Measurements from ENCODE around the genes SGPP2 and SERPINE2.

GRCh38 chr2:219569990-219570181, 1.5 kb downstream of the OBSL1 start:
- PRO-cap = no peak

GRCh38 chr2:219595272-219595769, 2.3 kb upstream of the STK11IP start:
- PRO-cap = unidirectional peak, plus-strand start at chr2:219595434

DNA sequence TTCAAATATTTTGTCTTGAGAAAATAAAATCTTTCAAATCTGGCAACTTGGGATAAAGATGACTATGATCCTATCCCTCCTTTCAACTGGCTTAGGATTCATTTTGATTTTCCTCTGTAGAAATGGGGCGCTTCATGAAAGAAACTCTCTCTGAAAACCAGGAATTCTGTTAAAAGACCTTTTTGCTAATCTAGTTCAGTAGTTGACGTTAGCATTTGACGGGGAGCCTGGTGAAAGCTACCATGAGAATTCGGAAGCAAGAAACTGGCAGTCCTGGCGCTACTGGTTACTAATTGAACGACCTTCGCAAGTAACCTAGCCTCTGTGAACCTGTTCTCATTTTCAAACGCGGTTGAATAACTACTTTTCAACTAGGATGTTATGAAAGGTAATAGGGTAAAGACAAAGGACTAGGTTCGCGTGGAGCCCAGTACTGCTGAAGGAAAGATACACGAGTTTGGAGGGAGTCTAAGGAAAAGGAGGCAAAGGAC, 665 bp upstream of the STK11IP start:
- PRO-cap = unidirectional peak, plus-strand start at position 215 of the sequence

- PRO-cap = no peak
Observed at GRCh38 chr2:220076806-220077181, 449.4 kb downstream of the SLC4A3 start.

DNA sequence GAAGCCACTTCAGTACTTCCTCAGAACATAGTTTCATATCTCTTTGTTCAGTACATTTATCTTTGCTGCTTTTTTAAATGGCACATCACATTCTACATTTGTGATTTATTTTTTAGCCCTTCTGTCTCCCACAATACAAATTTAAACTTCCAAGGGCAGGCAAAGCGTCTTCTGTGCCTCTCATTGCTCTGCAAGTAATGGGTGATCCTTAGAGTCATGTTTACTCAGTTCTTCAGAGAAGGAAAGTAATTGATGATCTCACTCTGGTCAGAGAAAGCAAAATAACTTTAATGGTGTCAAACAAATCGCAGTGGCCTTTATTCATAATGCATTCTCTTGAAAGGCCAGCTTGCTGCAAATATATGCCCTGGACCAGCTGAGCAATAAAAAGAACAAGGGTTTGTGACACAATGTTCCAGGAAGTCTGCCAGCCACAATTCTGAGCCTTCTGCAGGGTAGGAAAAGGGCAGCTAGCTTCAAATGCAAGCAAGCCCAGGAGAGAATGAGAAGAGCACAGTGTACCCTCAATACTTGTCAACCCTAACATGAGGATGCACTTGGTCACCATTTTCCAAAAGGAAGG, 355.8 kb downstream of the PAX3 start:
- PRO-cap = no peak

- PRO-cap = no peak
Observed at GRCh38 chr2:222290907-222291900, 7.6 kb downstream of the PAX3 start.

DNA sequence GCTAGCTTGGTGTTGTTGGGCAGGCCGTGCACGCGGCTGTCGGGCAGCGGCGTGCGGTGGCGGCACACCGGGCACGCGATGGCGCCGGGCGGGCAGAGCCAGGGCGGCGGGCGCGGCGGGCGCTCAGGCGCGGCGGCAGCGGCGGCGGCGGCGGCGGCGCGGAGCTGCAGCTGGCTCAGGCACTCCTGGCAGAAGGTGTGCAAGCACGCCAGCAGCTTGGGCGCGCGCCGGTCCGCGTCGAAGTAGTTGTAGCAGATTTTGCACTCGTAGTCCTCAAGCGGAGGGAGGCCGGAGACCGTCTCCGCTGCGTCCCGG, 366 bp downstream of the ENSG00000288658 start:
- PRO-cap = no peak

DNA sequence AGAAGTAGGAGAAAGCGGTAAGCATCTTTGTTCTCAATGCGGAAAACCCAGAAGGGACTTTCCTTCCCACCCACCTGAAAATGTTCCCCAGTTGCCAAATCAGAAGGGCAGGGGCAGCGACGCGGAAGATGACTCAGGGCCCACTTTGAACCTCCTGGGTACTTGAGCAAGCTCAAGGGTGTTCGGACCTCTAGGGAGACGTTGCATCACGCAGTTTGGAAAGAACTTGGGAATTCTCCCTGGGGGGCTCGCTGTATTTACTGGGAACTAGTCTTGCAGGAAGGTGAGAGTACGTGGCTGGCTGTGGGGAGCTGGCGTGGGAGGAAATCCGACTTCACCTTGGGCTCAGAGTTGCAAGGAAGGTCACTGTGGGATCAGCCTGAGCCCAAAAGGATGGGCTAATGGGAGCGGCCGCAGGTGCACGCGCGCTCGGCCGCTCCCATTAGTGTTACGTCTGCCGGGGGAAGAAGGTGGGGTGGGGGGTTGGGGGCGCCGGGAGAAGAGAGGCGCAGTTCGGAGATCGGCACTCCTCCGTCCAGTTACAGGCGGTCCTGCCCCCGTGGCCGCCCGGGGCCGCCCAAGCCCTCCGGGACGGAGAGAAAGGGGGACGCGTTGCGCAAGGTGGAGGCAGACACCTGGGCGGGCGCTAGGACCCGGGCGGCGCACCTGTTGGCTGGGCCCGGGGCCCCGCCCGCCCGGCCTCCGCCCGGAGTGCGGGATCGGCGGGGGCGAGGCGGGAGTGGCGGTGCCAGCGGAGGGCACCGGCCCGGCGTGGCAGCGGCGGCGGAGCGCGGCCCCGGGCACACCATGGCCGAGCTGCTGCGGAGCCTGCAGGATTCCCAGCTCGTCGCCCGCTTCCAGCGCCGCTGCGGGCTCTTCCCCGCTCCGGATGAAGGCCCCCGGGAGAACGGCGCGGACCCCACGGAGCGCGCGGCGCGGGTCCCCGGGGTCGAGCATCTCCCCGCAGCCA, at the start of gene SGPP2:
Gene SGPP2, plus strand, starts transcription at position 748 of the 970 bp plus-strand sequence.
- PRO-cap = unidirectional peak, plus-strand start at position 175 of the sequence; unidirectional peak, plus-strand start at position 270 of the sequence; unidirectional peak, plus-strand start at position 382 of the sequence; bidirectional peak, plus-strand start at position 739 of the sequence, minus-strand start at position 593 of the sequence

DNA sequence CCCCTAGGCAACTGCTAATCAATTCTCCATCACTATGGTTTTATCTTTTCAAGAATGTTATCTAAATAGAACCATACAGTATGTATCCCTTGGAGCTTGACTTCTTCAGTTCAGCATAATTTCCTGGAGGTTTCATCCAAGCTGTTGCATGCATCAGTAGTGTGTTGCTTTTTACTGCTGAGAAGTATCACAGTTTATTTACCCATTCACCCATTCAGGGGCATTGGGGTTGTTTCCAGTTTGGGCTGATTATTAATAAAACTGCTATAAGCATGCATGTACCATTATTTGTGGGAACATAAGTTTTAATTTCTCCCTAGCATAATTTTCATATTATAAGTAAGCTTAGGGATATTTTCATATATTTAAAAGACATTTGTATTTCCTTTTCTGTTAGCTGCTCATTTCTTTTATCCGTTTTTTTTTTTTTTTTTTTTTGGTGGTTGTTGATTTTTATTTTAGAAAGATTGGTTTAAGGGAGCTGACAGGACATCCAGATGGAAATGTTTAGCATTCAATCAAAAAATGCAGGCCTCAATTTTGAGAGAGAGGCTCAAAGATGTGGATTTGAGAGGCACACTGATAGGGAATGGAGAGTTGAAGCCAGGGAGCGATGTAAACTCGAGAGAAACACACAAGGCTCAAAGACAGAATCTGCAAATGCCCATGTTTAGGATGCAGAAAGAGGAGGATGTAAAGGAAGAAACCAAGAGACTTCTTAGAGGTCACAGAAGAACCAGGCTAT, 100.7 kb downstream of the FARSB start:
- PRO-cap = no peak

DNA sequence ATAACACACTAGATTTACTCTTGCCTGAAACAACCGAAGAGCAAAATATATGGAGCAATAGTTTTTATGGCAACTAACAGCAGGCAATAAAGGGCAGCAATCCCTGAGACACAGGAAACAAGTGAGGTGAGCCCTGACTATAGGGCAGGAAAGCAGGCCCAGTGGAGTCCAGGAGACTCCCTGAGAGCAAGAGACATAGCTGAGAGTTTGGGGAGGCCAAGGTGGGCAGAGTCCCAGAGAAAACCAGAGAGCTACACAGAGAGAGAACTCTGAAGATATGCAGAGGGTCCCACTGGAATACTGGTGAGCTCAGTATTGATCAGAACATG, 18.8 kb downstream of the FARSB start:
- PRO-cap = no peak

- PRO-cap = no peak
Observed at GRCh38 chr2:222842659-222843409, 18.0 kb upstream of the ACSL3 start.

DNA sequence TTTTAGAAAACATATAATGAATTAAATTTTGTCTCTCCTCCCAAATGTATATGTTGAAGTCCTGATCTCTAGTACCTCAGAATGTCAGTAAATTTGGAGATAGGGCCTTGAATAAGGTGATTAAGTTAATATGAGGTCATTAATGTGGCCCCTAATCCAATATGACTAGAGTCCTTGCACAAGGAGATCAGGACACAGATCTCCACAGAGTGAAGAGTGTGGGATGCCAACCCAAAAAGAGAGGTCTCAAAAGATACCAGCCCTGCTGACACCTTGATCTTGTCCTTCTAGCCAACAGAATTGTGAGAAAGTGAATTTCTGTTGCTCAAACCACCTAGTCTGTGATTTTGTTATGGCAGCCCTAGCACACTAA, 88.7 kb downstream of the ACSL3 start:
- PRO-cap = no peak

DNA sequence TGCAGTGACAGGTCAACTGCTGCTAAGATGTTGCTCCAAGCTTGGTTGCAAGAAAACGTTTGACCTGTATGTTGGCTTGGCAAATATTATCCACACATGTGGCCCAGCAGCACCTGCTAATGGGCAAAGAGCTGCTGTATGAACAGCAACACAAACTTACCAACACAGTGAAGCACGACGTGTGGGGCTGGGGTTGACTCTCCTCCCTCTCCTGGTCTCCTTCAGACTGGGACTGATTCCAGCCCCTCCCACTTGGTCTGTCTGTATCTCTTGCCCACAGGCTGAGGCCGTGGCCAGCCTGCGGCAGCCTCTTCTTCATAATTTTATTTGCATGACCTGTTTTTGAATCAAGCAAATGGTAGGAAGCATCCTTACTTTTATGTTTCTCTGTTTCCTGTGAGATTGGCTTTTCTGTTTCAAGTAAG, 3.9 kb downstream of the KCNE4 start:
- PRO-cap = no peak

- PRO-cap = no peak
Observed at GRCh38 chr2:223123739-223124209, 71.8 kb downstream of the KCNE4 start.

GRCh38 chr2:223723879-223724432, 113.4 kb downstream of the AP1S3 start:
- PRO-cap = no peak

- PRO-cap = no peak
Observed at GRCh38 chr2:223836774-223837028, 681 bp downstream of the AP1S3 start.

DNA sequence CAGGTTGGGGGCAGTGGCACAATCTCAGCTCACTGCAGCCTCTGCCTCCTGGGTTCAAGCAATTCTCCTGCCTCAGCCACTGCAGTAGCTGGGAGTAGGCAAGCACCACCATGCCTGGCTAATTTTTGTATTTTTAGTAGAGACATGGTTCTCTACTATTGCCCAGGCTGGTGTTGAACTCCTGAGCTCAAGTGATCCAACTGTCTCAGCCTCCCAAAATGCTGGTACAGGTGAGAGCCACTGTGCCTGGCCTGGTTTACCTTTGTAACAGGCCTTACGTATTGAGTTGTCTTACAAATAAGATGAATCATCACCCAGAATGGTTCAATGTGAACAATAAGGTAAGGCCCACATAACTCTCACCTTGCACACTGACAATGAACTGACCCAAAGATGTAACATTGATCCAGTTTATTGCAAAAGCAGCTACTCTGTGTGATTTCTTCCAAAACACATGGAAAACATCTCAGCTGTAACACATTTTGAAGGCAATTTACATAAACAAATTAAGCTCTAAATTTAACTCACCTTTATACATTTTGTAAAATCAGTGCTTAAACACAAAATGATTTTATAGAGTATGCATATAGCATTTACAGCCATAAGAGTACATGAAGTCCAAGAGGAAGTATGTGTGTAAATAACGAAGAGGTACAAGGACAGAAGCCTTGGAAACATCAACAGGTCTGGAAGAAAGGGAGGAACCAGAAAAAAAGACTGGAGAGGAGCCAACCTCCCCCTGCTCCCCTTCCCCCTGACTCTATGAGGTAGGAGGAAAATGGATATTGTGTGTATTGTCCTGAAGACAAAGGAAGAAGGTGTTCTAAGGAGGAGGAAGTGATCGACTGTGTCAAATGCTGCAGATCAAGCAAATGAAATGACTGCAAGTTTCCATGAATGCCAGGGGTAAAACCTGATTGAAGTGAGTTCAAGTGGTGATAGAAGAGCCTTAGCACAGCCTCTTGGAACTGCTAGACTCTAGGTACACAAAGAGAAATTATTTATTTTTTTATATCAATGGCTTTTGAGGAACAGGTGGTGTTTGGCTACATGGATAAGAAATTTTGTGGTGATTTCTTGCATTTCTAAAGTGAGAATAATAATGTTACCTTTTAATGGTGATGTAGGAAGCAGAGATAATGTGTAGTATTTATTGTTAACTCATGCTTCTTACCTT, 5.6 kb upstream of the WDFY1 start:
- PRO-cap = no peak

DNA sequence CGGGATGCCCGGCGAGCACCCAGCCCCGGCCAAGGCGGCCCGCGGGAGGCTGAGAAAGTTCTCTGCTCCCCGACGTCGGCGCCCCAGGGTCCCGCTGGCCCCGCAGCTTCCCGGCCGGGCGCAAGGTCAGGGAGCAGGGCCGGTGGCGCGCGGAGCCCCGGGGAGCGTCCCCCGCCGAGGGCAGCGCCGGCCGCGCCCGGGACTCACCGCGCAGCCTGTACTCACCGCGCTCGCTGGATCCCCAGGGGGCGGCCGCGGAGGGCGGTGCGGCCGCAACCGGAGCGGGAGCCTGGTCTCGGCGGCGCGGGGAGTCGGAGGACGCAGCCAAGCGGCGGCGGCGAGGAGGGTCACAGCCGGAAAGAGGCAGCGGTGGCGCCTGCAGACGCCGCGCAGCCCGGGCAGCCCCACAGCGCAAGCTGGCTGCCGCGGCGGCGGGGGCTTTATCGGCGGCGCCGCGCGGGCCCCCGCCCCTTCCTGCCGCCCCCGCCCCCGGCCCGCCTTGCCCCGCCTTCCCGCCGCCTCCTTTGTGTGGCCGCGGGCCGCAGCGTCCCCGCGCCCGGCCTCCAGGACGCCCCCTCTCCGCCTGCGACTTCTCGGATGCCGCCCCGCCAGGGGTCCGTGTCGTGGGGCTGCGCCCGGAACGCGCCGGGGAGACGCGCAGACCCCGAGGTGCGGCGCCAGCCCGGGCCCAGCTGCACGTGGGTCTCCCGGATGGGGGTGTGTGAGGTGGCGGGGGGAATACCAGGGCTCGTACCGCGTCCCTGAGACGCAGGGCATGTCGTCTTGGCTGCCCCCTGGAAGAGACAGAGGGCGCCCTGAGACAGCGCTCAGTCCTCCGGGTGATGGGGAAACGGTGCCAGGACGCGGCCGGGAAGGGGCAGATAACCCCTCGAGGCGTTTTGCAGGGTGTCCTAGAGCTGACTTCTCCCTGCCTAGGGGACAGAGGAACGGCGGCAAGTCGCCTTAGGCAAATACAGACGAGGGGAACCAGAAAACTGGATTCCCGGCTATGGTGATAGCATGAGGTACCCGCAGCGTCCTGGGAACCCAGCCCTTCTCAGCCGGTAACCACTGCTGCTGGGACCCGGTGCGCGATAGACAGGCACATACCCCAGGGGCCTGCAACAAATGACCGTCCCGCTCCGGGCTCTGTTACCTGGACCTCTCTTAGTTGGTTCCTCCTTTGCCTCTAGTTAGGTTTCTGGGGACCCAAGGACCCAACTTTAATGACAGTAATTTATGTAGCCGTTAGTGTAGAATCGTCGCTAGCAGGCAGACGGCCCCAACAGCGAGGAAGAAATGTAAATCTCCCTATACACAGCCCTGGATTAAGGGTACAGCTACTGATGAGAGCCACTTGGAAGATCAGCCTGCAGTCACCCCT, at the start of gene SERPINE2:
Gene SERPINE2, minus strand, starts transcription at position 413 of the 1,384 bp plus-strand sequence.
- PRO-cap = bidirectional peak, plus-strand start at position 547 of the sequence, minus-strand start at position 413 of the sequence

- PRO-cap = no peak
Observed at GRCh38 chr2:224241781-224242021, 160.2 kb downstream of the FAM124B start.

GRCh38 chr2:224379164-224379632, 22.7 kb downstream of the FAM124B start:
- PRO-cap = no peak

All from sciatic nerve (tissue), 1 donor.